Cardiac muscle cell (in vitro differentiated cells and primary cell): Measurements from ENCODE around the genes EMP2 and TEKT5.

DNA sequence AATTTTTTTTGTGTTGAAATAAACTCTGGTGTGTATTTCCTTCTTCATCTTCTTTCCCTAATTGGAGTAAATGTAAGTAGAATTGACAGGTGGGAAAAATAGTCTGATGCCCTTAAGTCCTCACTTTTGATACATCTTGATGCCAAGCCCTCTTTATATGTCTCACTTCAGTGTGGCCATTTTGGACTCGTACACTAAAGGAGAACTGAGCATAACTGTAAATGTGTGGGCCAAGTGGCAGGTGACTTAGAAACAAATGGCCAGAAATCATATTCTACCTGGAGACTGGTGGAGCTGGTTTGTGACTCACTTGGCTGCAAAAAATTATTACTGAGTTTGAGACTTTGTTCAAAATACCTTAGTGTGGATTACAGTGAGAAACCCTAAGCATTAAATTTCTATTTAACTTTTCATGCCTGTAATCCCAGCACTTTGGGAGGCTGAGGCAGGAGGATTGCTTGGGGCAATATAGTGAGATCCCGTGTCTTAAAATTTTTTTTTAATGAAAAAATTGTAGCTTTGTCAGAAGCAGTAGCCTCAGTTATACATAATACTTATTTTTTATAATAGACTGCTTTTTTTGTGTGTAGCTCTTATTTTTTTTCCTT lies 5.0 kb downstream of the HAPSTR1 start:
- RAMPAGE, long total RNA = no peak
- RRBS = no CpG with 5 or more reads among the region's 2 CpGs

- RAMPAGE, long total RNA = no peak
- RRBS = no CpG with 5 or more reads among the region's 15 CpGs
These were observed 12.1 kb downstream of the HAPSTR1 start for GRCh38 chr16:9103242-9104219.

DNA sequence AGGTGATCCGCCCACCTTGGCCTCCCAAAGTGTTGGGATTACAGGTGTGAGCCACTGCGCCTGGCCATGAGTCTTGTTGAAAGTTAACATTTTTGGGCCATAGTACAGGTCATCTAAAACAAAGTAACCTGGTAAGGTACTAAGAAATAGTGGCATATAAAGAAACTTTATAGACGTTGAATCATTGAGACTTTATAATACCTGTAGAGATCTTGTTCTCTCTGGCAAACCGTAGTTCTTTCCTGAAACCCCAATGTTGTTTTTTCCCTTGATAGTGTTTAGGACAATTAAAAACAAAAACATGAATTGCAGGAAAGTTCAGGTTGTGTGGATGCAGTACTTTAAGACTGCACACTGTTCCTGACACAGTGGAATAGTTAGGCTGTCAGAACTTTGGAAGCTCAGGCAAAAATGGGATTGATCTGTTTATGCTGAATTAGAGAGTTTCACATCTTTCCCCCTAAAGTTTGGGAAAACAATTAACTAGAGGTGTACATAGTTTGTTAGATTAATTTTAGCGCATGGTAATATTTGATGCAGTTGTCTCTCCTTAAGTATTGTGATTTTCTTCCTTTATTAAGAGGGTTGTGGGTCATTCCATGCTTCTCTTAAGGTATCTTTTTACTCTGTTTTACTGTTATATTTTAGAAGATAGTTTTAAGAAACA lies 13.0 kb downstream of the HAPSTR1 start:
- RAMPAGE, long total RNA = no peak
- RRBS = no CpG with 5 or more reads among the region's 5 CpGs

DNA sequence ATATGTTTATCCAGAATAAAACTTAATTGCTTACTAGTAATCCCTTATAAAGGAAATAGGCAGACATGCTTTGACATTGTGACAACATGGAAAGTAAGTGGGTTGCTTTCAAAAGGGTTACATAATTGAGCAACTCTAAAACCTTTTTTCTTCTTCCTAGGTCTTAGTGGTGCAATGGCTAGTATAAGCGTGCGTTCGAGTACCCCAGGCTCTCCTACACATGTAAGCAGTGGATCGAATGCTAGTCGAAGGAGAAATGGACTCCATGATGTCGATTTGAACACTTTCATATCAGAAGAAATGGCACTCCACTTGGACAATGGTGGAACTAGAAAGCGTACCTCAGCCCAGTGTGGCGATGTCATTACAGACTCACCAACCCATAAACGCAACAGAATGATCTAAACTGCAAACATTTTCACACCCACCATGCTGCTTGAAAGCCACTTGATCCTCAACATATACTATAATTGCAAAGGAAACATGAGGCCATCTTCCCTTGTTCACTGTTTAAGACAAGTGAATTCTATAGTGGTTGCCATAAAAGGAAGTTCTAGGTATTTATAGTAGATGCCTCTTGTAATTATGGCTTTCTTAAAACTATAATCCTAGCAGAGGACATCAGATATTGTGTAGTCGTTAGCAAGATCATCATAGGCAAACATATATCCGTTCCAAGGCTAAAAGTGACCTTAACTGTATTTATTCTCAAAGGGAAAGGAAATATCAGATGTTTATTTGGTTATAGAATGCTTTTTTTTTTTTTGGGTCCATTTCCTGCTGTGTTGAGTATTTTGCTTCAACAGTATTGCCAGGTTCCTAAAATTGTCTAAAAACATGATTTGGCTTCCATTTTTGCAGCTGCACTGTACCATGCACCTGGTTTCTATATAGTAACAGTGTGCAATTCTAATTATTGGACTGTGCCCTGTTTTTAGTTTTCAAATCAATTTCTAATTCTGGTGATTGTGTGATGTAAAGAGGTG lies 25.4 kb downstream of the HAPSTR1 start:
- RAMPAGE, long total RNA = no peak
- RRBS = no CpG with 5 or more reads among the region's 11 CpGs

DNA sequence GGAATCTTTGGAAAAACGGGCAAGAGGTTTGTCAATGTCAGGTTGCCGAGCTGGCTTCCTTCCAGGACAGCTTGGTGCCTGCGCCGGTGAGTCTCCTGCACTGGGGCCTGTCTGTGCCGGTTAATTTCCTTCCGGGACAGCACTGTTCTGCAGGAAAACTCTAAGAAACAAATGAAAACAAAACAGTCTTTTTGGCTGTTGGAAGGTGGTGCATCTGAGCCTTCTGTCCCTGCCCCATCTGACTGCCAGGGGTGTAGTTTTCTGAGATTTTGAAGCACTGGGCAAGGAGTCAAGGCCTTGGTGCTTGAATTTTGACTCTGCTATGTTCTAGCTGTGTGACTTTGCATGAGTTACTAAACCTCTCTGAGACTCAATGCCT lies 210.8 kb downstream of the HAPSTR1 start:
- RAMPAGE, long total RNA = no peak
- RRBS = no CpG with 5 or more reads among the region's 6 CpGs

GRCh38 chr16:10297282-10297862 lies 88.5 kb upstream of the ATF7IP2 start:
- RAMPAGE, long total RNA = no peak
- RRBS = no CpG with 5 or more reads among the region's 12 CpGs

- RAMPAGE, long total RNA = start-site peak on the minus strand at chr16:10580576-10580645, 273 and 138 reads in 2 replicates; start-site peak on the plus strand at chr16:10580723-10580878, 15 and 23 reads in 2 replicates
- RRBS = 2% methylated on average over 37 of the region's 55 CpGs
These were observed at the start of gene EMP2 for GRCh38 chr16:10580441-10581200. TSS of gene EMP2 (minus strand) at chr16:10580598.

- RAMPAGE, long total RNA = no peak
- RRBS = no CpG with 5 or more reads among the region's 14 CpGs
These were observed 35.9 kb upstream of the EMP2 start for GRCh38 chr16:10616138-10616936.

DNA sequence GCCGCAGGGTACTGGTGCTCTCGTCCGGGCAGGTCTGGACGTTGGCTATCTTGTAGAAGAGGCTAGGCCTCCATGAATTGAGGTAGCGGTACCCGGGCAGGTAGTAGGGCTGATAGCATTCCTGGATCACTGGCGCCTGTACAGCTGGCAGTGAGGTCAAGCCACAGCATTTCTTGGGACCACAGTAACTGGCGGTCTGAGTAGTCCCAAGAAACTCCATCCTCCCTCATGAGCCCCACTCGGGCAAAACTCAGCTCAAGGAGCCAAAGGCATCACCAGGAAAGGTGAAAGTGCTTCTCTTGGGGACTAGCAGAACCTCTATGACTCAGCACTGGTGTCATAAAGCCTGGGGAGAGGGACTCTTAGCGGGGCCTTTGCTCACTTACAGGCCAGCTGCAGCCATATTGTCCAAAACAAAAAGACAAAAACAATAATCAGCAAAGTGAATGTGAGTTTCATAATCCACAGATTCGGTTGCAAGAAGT lies at the start of gene TEKT5:
TEKT5 (minus strand) TSS at position 277 of the 485 bp plus-strand sequence.
- RAMPAGE, long total RNA = no peak
- RRBS = 87% methylated on average over 4 of the region's 11 CpGs

DNA sequence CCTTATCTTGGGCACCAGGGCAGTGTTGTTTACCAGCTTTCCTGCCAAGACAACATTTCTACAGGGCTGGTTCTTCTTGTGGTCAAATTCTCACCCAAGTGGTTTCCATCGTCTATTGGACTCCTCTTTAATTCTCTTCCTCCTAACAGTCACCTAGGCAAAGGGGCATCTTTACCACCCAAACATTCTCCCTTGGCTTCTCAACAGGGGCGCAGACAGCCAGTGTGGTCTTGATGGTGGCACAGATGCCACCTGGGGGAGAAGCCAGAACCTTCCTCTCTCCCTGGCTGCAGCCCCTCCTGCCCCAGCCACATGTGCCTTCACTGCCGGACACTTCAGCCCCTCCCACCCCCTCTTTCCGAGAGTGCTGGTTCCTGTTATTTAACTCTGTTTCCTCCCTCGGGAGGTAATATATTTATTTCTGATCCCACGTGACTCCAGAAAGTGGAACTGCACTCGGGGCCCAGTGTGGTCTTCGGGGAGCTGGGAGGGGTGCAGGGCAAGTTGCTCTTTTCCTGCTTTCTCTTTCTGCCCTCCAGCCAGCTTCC lies 8.5 kb upstream of the CIITA start:
- RAMPAGE, long total RNA = no peak
- RRBS = no CpG with 5 or more reads among the region's 8 CpGs

DNA sequence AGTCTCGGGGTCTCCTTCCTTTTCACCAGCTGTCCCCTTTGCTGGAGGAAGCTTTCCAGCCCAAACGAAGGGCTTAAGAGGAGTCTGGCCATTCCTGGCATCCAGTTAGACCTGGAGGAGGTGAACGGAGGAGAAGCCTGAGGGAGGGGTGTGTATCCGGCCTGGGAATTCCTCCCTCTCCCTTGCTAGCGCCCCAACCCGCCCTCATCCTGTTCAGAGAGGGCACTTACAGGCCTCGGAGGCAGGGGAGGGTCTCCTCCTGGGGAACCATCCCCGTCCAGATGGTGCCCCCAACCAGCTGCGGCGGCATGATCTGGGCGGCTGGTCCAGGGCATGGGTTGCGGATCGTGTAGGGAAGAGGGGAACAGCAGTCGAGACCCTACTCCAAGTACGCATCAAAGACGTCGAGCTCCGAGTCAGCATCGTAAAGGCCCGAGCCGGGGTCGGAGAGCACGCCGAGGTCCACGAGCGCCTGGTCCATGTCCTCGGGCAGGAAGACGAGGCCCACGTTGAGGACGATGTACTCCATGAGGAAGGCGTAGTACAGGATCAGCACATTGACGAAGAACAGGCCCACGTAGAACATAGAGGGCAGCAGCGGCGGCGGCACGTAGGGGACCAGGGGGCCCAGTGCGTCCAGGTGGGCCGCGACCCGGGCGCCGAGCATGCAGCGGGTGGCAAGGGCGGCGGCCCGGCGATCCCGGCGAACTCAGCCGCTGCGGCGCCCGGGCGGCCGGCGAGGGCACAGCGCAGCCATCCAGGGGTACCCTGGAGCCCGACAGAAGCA lies 736 bp downstream of the DEXI start:
- RAMPAGE, long total RNA = no peak
- RRBS = 4% methylated on average over 7 of the region's 59 CpGs

- RAMPAGE, long total RNA = no peak
- RRBS = no CpG with 5 or more reads among the region's 7 CpGs
These were observed 37.7 kb downstream of the CLEC16A start for GRCh38 chr16:10981909-10982543.

GRCh38 chr16:11032780-11033235 lies 88.4 kb downstream of the CLEC16A start:
- RAMPAGE, long total RNA = no peak
- RRBS = no CpG with 5 or more reads among the region's 9 CpGs

- RAMPAGE, long total RNA = no peak
- RRBS = 98% methylated on average over 6 of the region's 21 CpGs
These were observed 75.8 kb downstream of the SOCS1 start for GRCh38 chr16:11179940-11180902.

GRCh38 chr16:11183399-11183868 lies 72.6 kb downstream of the SOCS1 start:
- RAMPAGE, long total RNA = no peak
- RRBS = no CpG with 5 or more reads among the region's 10 CpGs

- RAMPAGE, long total RNA = no peak
- RRBS = no CpG with 5 or more reads among the region's 14 CpGs
These were observed 50.5 kb downstream of the SOCS1 start for GRCh38 chr16:11205454-11205994.

GRCh38 chr16:11213532-11213790 lies 42.5 kb downstream of the SOCS1 start:
- RAMPAGE, long total RNA = no peak
- RRBS = no CpG with 5 or more reads among the region's 5 CpGs

DNA sequence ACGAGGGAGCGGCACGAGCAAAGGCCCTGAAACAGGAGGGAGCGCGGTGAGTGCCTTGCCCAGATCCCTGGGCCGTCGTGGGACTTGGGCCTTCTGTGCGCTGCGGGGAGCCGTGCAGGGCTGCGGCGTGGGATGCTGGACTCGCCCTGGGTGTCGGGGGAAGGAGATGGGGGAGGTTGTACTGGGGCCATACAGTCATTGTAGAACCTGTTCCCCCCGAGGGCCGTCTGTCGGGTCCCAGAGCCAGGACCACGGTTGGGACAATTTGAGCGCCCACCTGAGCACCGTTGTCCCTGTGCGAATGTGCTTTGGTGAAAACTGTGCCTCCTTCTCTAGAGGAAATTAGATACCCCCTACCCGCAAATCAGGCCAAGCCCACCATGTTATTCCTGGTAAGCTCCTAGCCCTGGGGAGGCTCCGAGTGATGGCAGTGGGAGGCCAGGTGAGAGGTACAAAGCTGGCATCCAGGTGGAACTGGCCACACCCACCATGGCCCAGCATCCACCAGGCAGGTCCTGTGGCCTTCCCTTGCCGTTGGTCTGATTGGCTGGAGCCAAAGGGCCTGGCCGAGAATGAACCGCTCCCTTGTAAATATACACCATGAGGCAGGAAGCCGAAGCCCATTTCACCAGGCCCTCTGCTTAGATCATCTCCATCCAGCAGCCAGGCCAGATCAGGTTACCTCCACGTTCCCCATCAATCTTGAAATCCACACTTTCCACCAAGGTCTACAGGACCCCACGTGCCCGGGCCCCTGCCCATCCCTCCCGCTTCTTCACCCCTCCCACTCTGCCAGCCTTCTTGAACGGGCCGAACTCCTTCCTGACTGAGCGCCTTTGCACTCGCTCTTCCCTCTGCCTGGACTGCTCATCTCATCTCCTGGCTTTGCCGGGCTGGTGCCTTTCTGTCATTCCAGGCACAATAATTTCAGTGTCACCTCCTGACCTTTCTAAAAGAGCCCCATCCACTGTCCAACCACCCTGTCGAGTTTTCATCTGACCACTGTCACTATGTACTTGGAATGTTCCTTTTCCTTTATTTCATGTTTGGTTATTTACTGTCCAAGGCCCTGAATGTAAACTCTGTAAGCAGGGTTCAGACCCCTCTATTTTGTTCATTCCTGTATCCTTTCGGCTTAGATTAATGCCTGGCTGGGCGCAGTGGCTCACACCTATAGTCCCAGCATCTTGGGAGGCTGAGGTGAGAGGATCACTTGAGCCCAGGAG lies 5.9 kb downstream of the SOCS1 start:
- RAMPAGE, long total RNA = no peak
- RRBS = no CpG with 5 or more reads among the region's 39 CpGs

DNA sequence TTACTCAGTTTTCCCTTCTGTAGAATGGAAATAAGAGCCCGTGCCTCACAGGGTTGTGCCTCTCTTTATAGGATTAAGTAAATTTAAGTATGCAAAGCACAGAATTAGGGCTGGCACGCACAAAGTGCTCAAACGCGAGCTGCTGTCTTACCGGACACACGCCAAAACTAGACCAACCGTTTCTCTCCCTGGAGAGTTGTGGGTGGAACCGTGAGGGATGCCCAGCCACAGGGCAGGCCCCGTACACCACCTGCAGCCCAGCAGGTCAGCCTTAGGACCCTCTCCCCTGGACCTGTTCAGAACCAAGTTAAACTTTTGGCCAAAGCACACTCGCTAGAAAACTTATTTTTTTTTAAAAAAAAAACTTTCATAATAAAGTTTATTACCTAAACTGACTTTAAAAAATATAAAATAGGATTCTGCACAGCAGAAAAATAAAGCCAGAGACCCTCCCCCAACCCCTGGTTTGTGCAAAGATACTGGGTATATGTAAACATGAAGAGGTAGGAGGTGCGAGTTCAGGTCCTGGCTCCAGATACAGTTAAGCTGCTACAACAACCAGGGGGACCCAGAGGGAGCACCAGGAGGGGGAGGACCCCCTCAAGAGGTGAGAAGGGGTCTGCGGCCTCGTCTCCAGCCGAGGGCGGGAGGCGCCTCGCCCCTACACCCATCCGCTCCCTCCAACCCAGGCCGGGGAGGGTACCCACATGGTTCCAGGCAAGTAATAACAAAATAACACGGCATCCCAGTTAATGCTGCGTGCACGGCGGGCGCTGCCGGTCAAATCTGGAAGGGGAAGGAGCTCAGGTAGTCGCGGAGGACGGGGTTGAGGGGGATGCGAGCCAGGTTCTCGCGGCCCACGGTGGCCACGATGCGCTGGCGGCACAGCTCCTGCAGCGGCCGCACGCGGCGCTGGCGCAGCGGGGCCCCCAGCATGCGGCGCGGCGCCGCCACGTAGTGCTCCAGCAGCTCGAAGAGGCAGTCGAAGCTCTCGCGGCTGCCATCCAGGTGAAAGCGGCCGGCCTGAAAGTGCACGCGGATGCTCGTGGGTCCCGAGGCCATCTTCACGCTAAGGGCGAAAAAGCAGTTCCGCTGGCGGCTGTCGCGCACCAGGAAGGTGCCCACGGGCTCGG lies 1.6 kb downstream of the SOCS1 start:
- RAMPAGE, long total RNA = no peak
- RRBS = 18% methylated on average over 6 of the region's 66 CpGs

DNA sequence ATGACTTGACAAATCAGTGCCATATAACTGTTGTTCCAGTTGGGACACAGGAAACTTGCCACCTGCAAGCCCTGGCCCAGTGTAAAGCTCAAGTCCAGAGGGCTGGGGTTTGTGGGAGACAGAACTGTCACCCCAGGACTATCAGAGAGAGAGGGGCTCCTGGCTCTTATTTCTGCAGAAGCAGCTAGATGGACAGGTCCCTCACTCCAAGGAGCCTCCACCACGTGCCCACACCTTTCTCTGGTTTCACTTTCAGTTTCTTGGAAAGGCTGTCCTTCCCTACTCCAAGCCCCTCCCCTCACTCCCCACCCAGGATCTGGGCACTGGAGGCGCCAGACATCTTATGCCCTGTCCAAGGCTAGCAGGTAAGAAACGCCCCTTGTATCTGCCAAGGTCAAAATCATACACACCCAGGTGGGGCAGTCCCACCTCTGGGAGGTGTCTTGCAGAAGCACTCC lies 31.5 kb upstream of the PRM1 start:
- RAMPAGE, long total RNA = no peak
- RRBS = no CpG with 5 or more reads among the region's 3 CpGs